Sciatic nerve (tissue), 1 donor: ENCODE measurements around a stretch of chr2.

DNA sequence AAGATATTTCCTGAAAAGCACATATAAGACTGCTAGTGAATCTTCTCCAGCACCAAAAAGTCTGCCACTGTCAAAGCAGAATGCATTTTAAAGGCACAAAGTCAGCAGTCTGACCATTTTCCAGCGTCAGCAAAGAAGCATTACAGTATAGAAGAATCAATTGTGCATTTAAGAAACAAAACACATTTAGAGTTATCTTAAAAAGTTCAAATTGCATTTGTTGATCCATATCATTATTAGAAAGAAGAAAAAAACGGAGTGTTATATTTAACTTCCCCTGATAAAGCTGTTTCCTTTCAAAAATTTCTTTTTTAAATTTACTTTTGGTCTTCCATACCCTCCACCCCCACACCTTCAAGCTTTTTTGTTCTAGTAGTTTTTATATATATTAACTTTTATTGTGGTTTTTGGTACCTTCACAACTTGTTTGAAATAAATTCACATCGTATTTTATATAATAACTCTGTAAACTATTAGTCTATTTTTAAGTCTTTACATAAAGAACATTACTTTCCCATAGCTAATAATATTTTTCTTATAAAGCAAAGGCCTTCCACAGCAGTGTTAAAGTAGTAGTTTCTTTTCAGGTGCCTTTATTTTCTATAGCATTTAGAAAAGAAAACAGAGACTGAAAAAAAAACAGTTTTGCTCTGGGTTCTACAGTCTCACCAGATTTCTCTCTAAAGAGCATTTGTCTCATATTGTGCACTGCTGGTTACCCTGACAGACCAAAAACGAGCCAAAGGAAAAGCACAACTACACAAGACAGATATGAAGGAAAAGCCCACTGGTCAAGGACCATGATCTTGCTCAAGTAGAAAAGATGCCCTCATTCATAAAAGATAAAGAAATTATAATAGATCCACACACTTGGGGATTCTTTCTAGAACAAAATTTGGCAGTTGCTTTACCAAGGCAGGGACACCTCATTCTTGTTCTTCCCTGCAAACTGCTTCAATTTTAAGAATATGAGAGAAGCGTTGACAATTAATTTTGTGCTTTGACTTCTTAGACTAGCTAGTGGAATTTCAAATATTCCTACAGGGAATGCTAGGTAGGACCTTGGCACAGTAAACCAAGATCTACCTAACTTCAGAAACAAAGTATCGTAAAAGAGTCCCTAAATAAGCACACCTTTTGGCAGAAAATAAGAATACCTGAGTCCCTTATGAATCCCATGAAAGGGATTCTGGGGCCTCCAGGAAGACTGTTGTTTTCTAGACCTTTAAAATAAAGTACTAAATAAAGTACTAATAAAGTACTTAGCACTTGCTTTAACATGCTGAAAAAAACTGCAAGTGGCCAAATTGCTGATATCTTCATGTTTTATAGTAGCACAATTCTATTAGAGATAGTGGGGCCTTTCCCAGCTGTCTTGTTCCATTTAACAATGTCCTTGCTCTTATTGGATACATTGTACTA, 11.0 kb upstream of the ERCC3 start:
- PRO-cap = no peak

- PRO-cap = no peak
Observed at GRCh38 chr2:127322017-127322527, 28.1 kb upstream of the ERCC3 start.

DNA sequence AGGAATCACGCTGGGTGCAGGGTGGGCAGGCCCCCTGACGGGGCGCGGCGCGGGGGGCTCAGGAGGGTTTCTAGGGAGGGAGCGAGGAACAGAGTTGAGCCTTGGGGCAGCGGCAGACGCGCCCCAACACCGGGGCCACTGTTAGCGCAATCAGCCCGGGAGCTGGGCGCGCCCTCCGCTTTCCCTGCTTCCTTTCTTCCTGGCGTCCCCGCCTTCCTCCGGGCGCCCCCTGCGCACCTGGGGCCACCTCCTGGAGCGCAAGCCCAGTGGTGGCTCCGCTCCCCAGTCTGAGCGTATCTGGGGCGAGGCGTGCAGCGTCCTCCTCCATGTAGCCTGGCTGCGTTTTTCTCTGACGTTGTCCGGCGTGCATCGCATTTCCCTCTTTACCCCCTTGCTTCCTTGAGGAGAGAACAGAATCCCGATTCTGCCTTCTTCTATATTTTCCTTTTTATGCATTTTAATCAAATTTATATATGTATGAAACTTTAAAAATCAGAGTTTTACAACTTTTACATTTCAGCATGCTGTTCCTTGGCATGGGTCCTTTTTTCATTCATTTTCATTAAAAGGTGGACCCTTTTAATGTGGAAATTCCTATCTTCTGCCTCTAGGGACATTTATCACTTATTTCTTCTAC, 5.3 kb downstream of the PROC start:
- PRO-cap = no peak

- PRO-cap = no peak
Observed at GRCh38 chr2:127561877-127562213, 26.4 kb downstream of the MYO7B start.

DNA sequence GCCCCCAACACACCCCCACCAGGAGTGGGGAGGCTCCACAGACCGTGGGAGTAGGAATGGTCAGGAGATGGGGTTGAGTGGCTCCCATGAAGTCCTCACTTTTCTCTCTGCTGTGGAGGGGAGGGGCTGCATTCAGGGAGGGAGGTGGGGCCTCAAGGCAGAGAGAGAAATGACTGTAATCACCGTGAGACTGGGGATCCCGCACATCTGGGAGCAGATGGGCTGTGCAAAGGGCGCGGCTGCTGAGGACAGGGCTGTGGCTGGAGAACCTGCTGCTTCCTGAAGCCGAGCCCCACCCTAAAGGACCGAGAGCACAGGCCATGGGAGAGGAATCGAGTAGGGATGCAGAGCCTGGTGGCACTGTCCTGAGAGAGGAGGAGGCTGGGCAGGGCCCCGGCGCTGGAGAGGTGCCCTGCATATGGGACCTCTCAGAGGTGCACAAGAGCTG, 26.1 kb upstream of the GPR17 start:
- PRO-cap = no peak

DNA sequence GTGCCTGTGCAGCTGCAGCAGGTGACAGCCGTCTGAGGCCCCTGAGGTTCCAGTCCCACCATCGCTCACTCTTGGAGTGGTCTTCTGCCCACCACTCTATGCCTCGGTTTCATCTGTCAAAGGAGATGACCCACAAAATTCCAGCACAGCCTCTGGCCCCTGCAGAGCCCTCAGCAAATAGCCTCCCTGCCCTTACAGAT, 16.6 kb upstream of the GPR17 start:
- PRO-cap = unidirectional peak, minus-strand start at position 69 of the sequence

GRCh38 chr2:127660726-127661780, 14.3 kb downstream of the LIMS2 start:
- PRO-cap = bidirectional peak, plus-strand start at chr2:127661075, minus-strand start at chr2:127660862

GRCh38 chr2:127674696-127675365, 499 bp downstream of the LIMS2 start:
- PRO-cap = bidirectional peak, plus-strand start at chr2:127674885, minus-strand start at chr2:127674733; bidirectional peak, plus-strand start at chr2:127675235, minus-strand start at chr2:127675116

DNA sequence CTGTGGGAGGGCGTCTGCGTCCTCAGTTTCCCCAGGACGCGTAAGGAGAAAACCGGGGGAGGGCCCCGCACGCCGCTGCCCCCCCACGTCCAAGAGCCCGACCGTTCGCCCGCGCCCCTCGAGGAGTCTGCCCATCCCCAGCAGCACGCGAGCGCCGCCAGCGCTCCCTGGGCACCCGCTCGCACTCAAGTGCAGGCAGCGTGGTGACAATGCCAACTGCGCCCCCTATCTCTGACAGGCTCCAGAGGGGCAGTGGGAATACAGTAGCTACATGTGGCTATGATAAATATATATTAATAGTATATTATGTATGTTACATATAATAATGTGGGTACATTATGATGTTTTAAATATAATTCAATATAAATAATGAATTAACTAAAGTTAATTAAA, 5.6 kb upstream of the SFT2D3 start:
- PRO-cap = unidirectional peak, minus-strand start at position 129 of the sequence; unidirectional peak, minus-strand start at position 187 of the sequence

- PRO-cap = no peak
Observed at GRCh38 chr2:127737769-127738703, 36.7 kb downstream of the SFT2D3 start.

- PRO-cap = no peak
Observed at GRCh38 chr2:127791054-127791414, 19.9 kb downstream of the WDR33 start.

DNA sequence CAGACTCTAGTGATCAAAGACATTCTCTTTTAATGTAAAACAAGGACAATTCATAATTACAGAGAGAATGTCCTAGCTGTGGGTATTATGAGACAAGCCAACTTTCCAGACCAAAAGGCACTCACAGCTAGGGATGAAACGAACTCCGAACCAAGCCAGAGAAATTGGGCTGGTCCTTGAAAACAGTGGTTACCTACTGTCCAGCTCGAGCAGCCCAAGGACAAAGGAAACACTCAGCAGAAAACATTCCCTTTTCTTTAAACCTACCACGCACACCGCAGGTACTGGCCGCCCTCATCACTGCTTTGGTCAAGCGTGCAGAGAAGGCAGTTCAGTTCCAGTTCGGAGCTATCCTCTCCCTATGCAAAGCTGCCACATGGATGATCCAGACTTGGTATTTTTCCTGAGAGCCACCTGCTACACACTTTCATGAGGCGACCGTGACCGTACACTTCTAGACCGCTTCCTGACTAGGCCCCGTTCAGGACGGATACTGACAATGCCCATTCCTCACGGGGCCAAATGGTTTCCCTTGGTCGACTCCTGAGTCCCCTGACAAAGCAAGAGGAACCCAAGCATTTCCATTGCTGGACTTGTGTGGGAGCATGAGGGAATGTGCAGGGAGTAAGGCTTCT, 4.2 kb upstream of the POLR2D start:
- PRO-cap = no peak

- PRO-cap = no peak
Observed at GRCh38 chr2:127901718-127902062, 15.9 kb upstream of the AMMECR1L start.

DNA sequence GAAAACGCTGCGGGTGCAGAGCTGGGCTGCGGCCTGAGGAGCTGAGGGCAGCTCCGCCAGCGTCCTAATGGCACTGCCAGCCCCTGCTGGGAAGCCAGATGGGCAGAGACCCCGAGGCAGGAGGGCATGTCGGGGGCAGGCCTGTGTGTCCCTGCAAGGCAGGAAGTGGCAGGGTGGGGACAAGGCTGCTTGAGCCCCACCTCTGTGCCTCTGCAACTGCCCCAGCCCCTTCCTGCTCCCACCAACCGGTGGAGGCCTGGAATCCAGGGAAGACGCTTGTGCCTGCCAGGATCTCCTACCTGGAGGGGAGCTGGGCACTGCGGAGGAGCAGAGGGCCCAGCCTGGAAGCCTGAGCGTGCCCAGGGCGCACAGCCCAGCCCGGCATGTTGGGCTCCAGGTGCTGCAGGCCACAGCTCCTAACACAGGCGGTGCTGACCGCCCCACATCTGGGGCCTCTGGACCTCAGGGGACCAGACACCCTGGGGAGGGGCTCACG, 36.1 kb downstream of the HS6ST1 start:
- PRO-cap = no peak

DNA sequence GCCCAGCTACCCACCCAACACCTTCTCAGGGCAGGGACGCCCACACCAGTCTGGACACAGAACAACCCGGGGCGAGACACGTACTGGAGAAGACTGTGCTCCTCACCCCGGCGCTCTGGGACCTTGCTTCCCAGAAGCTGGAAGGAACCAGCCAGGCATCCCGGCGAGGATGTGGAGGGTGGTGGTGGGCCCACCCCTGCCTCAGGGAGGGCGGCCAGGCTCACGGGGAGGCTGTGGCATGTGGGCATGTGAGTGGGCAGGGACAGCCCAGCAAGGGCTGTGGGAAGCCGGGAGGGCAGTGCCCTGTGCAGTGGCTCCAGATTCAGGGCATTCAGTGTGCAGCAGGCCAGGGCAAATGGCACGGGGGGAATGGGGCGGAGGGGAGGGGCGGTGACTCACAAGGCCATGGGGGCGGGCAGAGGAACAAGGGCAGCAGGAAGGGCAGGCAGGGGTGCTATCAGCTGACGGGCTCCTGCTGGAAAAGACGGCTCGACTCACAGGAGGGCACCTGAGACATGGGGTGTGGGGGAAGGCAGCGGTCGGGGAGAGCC, 26.2 kb downstream of the HS6ST1 start:
- PRO-cap = no peak

DNA sequence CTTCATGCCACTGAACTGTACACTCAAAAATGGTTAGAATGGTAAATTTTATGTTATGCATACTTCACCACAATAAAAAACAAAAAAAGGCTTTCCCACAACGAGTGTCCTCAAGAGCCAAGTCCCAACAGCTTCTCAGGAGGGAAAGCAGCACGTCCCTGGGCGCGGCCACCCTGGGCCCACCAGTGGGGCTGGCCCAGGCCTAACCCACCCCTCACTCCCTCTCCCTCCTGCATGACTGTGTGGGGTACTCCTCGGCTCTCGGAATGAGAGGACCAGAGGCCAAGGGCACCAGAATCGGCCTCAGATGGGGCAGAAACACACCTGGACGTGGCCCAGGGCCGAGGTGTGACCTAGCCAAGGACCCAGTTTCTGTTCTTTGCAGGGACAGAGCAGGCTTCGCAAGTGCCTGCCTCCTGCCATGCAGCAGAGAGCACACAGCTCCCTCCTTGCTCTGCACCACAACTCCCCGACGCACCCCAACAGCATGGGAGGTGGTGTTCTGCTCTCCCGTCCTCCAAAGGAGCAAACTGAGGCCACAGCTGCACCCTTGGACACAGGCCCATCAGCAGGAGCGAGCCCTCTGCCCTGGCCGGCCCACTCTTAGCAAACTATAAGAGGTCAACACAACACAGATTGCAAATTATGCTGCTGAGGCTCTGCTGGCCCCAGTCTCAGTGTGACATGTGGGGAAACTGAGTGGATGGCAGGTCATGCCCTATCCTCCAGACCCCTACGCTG, 19.7 kb downstream of the HS6ST1 start:
- PRO-cap = no peak

GRCh38 chr2:128314095-128314571, 4.5 kb downstream of the HS6ST1 start:
- PRO-cap = no peak

DNA sequence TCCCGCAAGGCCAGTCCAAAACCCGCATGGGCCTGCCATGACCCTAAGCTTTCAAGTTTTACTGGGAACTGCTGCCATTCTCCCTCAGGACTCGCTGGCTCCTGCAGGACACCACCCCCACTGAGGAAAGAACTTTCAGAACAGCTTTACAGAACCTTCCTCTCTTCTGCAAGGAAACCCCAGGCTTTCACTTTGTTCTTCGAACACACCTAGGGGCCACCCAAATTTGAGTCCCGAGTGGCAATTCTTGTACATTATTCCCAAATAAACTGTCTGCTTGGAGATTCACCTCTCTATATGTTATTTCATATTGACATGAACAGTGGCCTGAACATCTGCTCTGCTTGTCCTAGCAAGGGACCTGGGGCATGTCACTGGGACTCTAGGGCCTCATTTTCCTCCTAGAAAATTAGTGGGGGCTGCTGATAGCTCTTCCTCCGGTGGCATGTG, 320.6 kb upstream of the HS6ST1 start:
- PRO-cap = no peak

DNA sequence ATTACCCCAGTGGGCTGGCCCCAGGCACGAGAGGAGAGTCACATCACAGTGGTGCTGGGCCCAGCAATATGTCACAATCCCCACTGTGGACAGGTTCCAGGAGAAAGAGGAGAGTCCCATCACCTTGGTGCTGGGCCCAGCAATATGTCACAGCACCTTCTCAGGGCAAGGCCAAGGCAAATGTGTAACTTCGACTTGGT, 736.2 kb upstream of the RAB6C start:
- PRO-cap = no peak

DNA sequence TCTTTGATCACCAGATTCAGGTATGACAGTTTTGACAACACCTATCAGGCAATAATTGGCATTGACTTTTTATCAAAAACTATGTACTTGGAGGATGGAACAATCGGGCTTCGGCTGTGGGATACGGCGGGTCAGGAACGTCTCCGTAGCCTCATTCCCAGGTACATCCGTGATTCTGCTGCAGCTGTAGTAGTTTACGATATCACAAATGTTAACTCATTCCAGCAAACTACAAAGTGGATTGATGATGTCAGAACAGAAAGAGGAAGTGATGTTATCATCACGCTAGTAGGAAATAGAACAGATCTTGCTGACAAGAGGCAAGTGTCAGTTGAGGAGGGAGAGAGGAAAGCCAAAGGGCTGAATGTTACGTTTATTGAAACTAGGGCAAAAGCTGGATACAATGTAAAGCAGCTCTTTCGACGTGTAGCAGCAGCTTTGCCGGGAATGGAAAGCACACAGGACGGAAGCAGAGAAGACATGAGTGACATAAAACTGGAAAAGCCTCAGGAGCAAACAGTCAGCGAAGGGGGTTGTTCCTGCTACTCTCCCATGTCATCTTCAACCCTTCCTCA, 818 bp downstream of the RAB6C start:
- PRO-cap = unidirectional peak, plus-strand start at position 330 of the sequence